Measurements from ENCODE around the genes USP46 and GSX2.

DNA sequence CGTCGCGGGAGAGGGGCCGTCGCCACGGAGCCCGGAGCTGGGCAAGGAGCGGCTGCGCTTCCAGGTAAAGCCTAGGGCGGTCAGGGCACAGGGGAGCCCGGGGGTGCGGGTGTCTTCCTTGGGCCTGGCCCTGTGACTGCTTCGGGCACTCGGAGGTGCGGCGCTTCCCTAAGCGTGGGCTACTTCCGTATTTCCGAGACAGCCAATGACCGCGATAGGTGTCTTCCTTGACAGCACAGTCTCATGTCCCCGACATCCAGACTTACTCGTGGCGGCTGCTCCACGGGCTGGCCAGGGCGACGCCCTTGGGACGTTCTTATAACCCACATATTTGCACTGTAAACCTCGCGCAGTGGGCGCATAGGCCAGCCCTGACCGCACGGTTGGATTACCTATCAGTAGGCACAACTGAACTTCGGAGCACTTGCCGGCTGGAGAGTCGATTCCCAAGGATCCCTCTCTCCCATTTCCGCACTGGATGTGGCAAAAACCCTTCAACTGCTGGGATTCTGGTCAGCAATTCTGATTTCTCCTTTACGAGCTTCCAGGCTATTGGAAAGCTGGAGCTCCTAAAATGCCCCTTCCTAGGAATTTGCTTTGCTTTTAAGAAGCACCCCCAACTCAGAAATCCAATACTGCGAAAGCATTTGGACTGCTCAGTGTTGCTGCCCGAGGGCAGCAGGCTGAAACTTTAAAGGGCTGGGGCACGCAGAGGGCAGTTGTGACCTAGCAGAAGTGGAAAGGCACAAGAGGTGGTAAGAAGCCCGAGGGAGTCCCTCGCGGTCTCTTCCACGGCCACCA, 1.3 kb downstream of the ZAR1 start:
- PRO-cap, result no peak

GRCh38 chr4:48728749-48729361, 51.2 kb downstream of the FRYL start:
- PRO-cap, result no peak

DNA sequence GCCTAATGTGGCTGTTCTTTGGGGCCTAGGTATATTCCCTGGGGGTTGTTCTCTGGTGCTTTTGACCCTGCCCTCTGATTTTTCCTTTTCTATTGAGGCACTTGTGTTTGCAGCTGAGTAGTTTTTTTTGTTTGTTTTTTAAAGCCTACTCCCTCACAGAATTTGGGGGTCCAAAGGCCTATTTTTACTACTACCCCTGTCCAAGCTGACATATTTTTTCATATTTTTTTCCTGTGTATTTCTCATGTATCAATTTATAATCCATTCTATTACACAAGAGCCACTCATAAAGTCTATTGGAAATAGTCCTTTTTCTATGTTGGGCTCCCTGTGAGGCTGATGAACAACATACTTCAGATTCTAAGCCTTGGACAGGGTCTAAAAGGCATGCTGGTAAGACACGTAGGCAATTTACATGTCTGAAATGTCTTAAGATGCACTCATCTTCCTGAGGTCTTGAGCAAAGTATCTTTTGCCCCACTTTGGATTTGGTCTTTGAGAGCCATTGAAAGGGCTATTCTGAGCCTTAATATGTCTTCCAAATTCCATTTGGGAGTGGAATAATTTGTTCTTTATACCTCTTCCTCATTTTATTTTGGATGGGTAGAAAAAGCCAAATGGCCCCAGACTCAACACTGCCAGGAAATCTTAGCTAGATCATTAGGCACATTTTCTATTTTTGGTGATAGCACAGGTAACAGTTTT, 31.7 kb downstream of the OCIAD1 start:
- PRO-cap, result no peak

DNA sequence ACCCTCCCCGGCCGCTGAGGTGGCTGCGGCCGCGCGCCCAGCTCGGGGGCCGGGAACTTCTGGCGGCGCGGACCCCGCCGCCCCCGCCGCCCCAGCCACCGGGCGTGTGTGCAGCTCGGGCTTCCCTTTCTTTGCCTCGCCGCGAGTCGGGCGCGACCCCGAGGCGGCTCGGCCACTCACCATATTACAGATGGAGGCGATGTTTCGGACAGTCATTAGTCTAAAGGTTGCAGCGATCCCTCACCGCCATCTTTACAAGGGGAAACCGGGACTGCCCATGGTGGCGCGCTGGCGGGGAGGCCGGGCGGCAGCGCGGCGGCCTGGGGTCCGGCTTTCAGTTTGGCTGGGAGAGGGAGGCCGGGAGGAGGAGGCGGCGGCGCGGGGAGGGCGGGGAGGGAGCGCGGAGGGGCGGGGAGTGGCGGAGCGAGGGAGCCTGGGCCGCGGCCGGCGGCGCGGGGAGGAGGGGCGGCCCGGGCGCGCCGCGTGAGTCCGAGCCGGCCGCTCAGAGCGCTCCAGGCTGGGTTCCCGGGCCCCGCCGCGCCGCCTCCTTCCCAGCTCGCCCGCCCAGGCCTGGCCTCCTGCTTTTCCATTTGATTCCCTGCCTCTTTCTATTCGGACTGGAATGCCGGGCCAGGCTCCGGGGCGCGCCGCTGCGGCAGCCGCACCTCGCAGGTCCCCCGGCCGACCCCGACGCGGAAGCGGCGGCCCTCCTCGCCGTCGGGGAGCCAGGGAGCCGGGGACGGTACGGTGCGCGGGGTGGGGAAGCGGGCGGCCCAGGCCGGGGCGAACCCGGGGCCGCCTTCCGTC, at the start of gene USP46:
Gene USP46 (minus strand): TSS at position 367 of the 807 bp plus-strand sequence.
- PRO-cap, result bidirectional peak, plus-strand start at position 505 of the sequence, minus-strand start at position 341 of the sequence

- PRO-cap, result unidirectional peak, minus-strand start at chr4:52659892
Measured at GRCh38 chr4:52659742-52660132, 636 bp upstream of the USP46 start.

DNA sequence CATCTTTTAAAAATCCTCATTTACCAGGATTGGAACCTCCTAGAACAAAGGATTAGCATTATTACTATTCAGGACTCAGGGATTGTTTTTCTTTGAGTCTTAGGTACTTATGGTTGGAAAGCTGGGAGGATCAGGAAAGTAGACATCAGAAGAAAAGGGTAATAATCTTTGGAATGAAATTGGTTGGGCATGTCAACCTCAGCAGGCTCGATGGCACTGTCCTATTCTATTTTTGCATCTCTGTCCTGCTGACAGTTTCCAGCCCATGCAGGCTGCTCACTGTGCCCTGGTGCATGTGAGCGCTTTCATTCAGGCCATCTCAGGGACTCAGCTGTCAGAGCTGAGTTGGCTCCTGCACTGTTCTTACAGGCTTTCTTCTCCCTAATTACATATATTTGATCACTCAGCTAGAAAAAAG, 84.6 kb downstream of the RASL11B start:
- PRO-cap, result no peak

DNA sequence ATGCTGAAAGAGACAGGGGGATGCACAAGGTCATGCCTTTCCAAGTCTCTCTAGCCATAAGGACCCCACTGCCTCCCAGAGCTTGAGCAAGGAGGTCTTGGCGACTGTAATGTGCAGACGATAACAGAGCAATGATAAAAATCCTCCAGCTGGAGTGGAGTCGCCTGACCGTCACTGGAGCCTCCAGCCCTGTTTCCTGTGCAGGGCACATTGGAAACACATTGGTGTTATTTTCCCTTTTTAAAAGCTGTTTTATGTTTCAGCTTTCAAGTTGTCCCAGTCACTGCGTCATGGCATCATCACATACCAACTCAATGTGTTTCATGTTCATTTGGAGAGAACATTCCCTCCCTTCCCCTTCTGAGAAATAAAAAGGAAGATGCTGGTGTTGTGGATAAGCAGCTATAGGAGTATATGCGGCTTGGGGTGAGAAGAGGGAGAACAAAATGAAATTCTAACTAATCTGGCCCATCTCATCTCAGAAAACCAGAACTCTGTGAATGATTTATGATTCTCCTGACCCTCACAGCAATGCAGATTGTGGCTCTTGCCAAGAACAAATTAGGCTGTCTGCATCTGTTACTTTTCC, 134.2 kb downstream of the RASL11B start:
- PRO-cap, result no peak

GRCh38 chr4:53010197-53010752, 148.2 kb downstream of the RASL11B start:
- PRO-cap, result no peak

DNA sequence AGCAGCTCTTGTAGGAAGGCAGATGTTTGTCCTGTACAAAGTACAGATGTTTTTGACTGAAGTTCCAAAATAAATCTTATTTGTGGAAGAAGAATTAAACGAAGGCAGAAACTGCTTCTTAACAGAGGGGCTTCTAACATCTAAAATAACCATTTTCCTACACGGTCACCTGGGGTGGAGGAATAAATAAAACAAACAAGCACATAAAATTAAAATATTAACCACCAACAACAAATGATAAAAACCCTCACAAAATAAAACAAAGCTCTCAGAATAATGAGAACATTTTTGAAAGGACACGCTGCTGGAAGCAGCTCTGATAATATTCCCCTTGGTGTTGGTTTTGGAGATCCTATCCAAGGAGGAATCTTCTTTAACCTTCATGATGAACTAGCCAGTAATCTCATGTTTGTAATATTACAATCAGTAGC, 153.8 kb downstream of the RASL11B start:
- PRO-cap, result no peak

DNA sequence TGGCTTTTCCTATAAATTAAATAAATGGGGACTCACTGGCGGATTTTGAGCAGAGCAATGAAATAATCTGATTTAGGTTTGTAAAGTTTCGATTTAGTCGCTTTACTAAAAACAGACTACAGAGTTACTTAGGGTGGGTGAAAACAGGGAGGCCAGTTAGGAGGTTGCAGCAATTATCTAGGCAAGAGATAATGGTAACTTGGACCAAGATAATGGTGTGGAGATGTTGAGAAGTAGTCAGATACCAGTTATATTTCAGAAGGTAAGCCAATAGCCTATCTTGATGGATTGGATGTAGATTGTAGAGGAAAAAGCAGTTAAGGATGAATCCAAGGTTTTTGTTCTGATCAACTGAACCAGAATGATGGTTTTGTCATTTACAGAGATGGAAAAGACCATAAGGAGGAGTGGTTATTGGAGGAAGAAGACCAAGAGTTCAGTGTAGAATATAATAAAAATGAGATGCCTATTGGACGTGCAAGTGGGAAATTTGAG, 23.9 kb downstream of the FIP1L1 start:
- PRO-cap, result no peak

DNA sequence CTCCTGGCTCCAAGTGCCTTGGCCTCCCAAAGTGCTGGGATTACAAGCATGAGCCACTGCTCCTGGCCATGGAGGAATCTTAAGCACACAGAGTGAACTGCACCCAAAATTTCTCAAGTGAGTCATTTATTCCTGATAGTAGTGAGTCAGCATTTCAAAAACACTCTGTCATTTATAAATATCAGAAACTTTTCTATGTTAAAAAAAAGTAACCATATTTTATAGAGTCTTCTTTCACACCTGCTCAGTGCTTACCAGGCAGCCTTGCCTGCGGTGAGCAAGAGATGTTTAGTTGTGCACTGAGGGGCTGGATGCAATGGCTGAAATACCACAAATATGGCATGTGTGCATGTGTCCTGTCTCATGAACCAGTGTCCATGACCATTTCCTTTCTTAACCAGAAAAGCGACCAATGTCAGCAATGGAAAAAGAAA, 101.7 kb downstream of the FIP1L1 start:
- PRO-cap, result no peak

- PRO-cap, result no peak
Measured at GRCh38 chr4:53536276-53536749, 55.0 kb downstream of the LNX1 start.

DNA sequence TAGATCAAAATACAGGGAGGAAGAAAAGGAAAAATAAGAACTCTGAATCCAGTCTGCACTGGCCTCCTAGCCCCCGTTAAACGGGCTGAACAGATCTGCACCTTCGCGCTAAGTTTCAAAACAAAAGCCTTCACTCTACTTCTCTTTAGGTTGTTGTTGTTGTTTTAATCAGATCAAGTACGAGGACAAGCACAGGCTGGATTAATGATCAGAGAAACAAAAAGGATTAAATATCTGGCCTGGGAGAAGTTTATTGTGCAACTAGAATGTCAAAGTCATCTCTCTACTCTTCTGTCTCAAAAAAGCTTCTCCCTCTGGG, 375 bp downstream of the LNX1 start:
- PRO-cap, result no peak

DNA sequence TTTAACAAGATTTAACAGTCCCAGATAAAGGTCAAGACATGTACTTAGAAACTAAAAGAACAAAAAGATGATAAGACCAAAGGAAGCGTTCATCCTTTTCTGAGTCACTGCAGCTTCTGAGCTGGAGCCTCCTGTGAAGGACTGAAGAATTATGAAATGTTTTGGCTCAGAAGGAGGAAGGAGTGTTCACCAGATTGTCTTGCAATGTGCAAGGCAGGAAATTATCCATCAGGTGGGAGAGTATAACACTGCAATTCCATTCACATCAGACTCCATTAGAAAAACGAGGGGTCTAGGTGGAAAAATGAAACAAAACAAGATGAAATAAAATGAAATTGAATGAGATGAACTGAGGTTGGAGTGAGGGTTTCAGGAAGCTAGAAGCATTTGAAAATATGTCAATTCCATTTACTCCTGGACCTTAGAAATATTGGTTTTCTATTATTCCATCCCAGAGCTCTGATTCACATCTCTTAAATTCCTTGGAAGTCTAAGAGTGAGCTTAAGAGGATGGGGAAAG, 186.1 kb upstream of the LNX1 start:
- PRO-cap, result no peak

- PRO-cap, result no peak
Measured at GRCh38 chr4:54023360-54024606, 40.6 kb downstream of the CHIC2 start.

DNA sequence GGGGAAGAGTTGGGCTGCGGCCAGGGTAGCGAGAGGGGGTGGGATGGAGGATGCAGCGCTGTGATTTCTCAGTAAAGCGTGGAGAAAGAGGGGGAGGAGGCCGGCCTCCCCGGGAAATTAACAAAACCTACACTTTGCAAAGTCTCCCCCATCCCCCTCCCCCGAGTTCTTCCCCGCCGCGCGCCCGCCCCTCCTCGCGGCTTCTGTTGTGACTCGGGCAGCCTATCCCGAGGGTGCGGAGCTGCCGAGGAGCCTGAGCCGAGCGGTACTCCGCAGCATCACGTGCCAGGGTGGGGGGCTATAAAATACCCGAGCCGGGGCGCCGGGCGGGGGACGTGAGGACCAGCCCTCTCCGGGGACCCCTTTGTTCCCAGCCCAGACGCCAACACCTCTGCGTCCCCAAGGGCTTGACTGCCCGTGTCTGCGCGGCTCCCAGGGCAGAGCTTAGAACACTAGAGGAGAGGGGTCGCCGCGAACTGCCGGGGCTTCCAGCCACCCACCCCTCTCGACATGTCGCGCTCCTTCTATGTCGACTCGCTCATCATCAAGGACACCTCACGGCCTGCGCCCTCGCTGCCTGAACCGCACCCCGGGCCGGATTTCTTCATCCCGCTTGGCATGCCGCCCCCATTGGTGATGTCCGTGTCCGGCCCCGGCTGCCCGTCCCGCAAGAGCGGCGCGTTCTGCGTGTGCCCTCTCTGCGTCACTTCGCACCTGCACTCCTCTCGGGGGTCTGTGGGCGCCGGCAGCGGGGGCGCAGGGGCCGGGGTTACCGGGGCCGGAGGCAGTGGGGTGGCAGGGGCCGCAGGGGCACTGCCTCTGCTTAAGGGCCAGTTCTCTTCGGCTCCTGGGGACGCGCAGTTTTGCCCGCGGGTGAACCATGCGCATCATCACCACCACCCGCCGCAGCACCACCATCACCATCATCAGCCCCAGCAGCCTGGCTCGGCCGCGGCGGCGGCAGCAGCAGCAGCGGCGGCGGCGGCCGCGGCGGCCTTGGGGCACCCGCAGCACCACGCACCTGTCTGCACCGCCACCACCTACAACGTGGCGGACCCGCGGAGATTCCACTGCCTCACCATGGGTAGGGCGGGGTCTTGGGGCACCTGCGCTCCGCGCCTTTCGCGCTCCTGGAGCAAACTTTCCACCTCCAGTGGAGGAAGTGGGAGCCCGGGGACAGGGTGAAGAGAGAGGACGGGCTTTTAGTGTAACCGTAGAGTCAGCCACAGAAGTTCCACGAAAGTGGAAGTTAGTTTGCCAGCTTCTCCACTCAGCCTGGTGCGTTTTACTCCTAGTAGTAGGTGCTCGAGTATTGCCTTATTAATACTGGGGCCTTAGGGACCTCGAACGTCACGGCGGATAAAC, at the start of gene GSX2:
Gene GSX2 (plus strand): TSS at position 329 of the 1,365 bp plus-strand sequence.
- PRO-cap, result no peak

GRCh38 chr4:54154276-54154692, 54.3 kb downstream of the GSX2 start:
- PRO-cap, result no peak

DNA sequence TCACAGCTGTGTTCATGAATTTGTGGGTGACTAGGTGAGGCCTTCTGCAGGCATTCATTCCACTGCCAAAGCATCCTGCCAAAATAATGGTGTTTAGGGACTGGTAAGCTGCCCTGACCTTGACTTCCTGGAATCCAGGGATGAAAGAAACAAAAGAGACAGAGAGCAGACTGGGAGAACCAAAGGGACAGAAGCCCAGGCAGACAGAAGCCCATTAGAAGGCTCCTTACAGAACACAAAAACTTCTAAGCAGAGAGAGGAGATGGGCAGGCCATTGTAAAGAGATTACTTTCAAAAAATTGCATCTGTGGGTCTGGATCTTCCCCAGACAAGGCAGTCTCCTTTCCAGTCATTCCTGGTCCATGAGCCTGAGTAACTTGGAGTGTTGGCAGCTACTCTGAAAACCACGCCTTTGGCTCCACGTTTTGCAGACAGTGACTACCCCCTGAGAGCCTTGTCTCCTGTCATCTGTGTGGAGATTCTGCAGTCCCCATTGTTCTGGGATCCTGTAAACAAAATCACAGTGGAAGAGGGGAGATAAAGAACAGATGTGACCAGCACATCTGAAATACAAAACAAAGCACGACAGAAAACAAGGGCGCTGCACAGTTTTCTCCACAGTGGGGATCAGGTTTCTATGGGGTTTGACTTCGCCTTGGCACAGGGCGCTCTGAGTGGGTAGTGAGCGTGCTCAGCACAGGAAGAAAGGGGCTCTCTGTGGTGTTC, 31.9 kb upstream of the PDGFRA start:
- PRO-cap, result no peak

GRCh38 chr4:54783956-54784449, 126.2 kb downstream of the KIT start:
- PRO-cap, result no peak

- PRO-cap, result no peak
Measured at GRCh38 chr4:55169519-55169972, 44.2 kb upstream of the KDR start.

All from Metastatic Lung Carcinoma in the Adrenal Gland (tissue), 1 donor.